HT-29 (cell line): ENCODE measurements around the genes CD28, INO80D, EEF1B2 and ADAM23.

DNA sequence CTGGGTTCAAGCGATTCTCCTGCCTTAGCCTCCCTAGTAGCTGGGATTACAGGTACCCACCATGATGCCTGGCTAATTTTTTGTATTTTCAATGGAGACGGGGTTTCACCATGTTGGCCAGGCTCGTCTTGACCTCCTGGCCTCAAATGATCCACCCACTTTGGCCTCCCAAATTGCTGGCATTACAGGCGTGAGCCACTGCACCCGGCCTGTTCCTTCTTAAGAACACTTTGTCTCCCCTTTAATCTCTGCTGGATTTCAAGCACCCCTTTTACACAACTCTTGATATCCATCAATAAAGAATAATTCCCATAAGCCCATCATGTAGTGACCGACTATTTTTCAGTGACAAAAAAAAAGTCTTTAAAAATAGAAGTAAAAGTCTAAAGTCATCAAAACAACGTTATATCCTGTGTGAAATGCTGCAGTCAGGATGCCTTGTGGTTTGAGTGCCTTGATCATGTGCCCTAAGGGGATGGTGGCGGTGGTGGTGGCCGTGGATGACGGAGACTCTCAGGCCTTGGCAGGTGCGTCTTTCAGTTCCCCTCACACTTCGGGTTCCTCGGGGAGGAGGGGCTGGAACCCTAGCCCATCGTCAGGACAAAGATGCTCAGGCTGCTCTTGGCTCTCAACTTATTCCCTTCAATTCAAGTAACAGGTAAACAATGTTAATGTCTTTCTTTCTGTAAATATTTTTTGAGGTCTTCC, at the start of gene CD28:
Gene CD28 (plus strand): TSS at position 549 of the 708 bp plus-strand sequence.
- RAMPAGE, long total RNA, result no peak

DNA sequence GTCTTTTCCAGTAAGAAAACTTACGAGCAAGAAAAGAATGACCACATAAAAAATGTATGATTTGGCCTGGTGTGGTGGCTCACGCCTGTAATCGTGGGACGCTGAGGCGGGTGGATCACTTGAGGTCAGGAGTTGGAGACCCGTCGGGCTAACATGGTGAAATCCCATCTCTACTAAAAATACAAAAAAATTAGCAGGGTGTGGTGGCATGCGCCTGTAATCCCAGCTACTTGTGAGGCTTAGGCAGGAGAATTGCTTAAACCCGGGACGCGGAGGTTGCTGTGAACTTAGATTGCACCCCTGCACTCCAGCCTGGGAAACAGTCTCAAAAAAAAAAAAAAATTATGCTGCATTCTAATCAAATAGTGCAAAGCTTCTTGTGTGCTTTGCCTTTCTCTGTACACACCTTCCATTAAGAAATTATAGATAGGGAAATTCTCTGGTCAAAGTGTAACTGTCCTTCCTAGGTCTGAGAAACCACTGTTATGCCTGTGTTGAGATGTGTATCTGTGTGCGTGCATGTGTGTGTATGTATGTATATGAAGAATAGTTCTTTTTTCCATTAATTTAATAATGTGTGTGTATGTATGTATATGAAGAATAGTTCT, 2.4 kb downstream of the CD28 start:
- RAMPAGE, long total RNA, result no peak

GRCh38 chr2:203711313-203712031, 5.0 kb downstream of the CD28 start:
- RAMPAGE, long total RNA, result no peak

DNA sequence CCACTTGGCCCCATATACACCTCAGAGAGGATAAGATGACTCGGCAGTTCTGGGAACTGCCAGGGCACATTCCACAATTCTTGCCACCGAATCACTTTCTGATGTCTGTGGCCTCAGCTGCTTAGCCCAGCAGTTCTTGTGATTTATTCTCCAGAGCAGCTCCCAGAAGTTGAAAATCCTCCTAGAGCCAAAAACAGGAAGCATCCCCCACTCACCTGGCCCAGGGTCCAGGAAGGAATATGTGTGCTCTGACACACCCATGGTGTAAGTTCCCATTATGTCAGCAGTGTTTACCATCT, 223.4 kb upstream of the PARD3B start:
- RAMPAGE, long total RNA, result no peak

GRCh38 chr2:204452261-204453172, 92.8 kb upstream of the PARD3B start:
- RAMPAGE, long total RNA, result no peak

DNA sequence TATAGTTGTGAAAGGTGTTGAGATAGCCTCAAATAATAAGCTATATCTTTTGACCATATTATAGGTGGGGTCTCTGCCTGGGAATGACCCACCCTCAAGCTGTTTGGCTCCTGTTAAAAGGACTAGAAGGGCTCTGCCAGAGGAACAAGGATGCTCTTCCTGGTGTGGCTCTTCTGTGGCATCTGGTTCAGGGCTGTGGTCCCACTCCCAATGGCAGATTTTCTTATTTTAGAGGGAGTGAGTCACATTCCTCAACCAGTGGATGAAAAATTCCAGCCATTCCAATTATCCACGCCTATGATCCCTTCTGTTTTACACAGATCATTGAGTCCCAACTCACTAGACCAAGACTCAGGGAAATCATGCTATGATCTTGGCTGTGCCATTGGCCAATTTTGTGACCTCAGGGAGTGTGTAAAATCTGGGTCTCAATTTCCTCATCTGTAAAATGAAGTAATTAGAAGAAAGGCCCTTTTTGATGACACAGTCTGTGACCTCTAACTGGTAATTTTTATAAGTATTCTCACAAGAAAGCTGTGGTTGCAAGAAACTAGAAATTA, 120.0 kb downstream of the PARD3B start:
- RAMPAGE, long total RNA, result no peak

- RAMPAGE, long total RNA, result no peak
Observed at GRCh38 chr2:204686065-204686405, 140.8 kb downstream of the PARD3B start.

- RAMPAGE, long total RNA, result no peak
Observed at GRCh38 chr2:204753789-204754220, 208.5 kb downstream of the PARD3B start.

GRCh38 chr2:204905319-204905814, 360.1 kb downstream of the PARD3B start:
- RAMPAGE, long total RNA, result no peak

DNA sequence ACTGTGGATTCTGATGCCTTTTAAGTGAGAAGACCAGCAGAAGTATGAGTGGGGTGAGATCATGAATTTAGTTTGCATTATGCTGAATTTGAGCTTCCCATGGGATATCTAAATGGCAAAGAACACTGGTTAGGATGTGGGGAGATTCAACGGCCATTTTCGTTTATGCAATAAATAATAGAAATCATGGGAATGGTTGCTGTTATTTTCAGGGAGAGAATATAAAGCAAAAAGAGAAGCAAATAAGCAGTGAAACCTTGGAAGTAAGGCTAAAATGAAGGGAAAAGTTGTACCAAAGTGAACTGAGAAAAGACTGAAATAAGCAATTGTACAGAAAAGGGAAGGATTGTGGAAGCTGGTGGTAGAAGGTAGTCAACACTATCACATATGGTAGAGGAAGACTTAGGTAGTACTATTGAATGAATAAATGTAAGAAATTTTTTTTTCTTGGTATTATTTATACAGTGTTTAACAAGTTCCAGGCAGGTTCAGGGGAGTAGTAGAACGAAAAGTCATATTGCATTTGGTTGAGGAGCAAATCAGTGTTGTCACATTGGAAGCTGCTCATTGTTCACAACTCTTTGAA, 376.8 kb downstream of the PARD3B start:
- RAMPAGE, long total RNA, result no peak

- RAMPAGE, long total RNA, result no peak
Observed at GRCh38 chr2:205714649-205715062, 32.4 kb downstream of the NRP2 start.

DNA sequence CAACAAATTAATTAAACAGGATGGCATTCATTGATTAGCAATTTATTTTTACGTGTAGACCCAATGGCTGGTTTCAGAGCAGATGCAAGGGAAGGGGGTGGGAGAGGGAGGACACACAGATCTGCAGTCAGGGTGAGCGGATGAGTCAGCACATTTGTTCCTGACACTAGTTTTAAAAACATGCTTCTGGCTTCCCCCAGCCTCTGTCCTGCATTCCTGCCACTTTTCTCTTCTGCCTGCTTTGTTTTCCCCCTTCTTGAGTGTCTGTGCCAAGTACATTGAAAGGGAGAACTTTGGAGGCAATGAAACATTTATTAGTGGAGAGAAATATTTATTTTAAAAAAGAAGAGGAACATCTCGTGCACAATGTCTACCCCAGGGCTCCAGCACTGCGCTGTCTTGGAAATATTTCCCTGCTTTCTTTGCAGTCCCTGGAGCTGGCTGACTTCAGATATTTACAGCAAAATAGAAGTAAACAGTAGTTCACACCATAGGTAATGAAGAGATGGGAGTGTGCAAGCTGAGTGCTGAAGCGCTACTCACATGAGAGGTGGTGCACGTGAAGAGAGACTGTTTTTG, 52.2 kb downstream of the NRP2 start:
- RAMPAGE, long total RNA, result no peak

- RAMPAGE, long total RNA, result no peak
Observed at GRCh38 chr2:205747685-205748443, 65.6 kb downstream of the NRP2 start.

DNA sequence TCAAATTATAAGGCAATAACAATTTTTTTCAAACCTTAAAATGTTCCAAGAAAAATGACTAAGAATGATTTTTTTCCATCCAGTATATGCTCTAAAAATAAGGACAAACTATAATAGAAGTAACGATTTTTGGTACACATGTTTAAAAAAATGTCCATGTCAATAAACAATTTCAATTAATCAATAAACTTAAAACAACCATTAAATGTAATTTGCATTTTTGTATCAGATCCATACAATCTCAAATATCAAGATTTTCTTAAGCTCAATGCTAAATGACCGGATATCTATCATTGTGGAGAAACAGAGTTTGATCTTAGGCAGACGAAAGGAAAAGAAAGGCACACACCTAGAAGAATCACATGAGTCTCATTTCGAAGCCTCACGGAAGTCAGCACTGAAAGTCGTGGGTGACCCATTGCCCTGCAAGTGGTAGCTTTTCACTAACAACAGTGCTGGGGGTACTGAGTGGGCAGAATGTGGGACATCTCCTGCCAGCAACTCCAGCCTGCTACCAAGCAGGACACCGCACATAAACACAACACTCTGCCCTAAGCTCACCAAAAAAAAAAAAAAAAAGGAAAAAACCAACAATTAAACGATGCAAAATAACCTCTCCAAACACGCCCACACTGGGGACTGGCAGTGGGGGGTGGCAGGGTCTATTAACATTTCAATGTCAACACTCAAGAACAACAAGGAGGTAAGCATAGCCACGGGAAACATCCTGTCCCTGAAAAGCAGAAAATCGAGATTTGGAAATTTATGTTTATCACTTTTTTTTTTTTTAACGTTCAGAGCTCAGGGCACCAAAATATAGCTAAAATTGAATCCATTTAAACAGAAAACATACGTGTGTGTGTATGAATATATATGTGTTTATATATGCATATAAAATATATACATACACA, 2.4 kb downstream of the INO80D start:
- RAMPAGE, long total RNA, result no peak

DNA sequence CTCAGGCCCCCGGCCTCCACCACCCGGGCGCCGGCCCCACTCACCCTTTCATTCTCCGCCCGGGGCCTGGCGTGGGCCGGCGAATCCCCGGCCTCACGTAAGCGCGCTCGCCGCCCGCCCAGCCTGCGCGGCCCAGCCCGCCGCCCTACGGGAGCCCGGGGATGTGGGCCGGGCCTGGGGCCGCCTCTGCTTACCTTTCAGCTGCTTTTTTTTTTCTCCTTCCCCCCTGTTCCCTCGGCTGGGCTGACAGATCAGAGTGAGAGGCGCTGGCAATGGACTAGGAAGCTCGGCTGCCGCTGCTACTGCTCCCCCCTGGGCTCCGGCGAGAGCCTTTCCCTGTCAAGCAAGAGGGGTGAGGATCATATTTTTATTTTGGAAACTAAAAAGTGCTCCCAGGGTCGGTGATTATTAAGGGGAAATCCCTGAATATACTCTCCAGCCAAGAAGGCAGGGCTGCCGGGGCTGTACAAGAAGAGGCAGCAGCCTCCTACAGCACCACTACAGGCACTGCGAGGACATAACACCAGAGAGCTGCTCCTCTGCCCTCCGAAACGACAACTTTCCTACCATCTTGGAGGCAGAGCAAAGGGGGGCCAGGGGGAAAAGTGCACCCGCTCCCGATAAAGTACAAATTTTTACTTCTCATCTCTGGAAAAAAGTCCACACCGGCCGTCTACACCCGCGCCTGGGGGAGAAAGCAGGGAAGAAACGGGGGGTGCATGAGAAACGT, at the start of gene INO80D:
Gene INO80D (minus strand): TSS at position 468 of the 730 bp plus-strand sequence.
- RAMPAGE, long total RNA, result no peak

DNA sequence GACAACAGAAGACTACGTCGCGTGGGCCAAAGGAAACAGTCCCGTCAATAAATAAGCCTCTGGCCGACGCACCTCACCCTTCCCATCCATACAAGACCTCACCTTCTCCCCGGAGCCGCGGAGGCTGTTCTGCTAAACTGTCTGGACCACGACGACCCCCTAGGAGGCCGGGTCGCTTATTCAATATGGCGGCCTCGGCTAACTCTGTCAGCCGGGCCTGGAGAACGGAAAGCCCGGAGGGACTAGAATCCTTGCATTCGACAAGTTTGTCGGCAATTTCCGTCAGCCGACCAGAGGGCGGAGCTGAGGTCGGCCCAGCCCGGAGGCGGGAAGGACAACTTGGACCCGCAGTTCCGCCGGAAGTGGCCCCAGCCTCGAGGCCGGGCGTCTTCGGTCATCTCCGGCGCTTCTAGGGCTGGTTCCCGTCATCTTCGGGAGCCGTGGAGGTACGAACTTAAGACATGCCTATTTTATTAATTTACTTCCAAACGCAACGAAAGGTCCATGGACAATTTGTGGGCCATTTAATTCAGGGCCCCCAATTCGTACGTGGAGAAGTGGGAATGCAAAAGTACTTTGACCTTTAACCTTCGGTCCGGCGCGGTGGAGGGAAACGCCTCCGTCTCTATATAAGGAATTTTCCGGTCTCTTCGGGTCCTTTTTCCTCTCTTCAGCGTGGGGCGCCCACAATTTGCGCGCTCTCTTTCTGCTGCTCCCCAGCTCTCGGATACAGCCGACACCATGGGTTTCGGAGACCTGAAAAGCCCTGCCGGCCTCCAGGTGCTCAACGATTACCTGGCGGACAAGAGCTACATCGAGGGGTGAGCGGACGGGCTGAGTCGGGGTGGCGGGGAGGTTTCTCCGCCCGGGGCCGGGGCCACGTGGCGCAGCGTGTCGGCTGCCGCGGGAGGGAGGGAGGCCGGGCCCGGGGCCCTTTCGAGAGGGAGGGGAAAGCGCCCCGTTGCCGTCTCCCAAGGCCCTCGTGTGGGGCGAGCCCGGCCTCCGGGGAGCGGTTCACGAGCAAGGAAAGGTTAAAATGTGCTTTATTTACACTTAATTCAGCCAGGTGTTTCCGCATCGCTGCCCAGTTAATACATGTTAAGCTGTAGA, at the start of gene EEF1B2:
Gene EEF1B2 (plus strand): TSS at position 657 of the 1,110 bp plus-strand sequence.
- RAMPAGE, long total RNA, result start-site peak on the plus strand centred at position 397 of the sequence, 64 bp wide, 800 and 750 reads in 2 replicates; start-site peak on the plus strand centred at position 677 of the sequence, 50 bp wide, 420 and 627 reads in 2 replicates

DNA sequence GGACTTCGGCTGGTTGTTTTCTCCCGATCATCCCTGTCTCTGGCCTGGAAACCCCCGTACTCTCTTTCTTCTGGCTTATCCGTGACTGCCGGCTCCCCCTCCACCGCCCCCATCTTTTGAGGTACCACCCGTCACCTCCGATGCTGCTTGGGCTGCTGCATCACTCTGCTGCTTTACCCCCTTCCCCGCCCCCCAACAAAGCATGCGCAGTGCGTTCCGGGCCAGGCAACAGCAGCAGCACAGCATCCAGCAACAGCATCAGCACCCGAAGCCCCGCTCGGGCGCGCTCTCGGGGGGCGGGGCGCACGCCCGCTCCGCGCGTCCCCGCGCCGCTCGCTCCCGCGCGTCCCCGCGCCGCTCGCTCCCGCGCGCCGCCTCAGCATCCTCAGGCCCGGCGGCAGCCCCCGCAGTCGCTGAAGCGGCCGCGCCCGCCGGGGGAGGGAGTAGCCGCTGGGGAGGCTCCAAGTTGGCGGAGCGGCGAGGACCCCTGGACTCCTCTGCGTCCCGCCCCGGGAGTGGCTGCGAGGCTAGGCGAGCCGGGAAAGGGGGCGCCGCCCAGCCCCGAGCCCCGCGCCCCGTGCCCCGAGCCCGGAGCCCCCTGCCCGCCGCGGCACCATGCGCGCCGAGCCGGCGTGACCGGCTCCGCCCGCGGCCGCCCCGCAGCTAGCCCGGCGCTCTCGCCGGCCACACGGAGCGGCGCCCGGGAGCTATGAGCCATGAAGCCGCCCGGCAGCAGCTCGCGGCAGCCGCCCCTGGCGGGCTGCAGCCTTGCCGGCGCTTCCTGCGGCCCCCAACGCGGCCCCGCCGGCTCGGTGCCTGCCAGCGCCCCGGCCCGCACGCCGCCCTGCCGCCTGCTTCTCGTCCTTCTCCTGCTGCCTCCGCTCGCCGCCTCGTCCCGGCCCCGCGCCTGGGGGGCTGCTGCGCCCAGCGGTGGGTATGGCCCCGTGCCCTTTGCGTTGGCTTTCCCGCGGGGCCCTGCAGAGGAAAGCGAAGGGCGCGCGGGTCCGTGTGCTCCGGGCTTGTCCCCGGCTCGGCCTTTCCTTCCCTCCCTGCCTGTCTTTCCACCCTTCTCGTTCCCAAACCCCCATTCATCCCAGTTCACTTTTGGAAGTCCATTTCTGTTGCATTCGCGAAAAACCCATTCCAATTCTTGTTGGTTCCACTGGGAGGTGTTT, at the start of gene ADAM23:
Gene ADAM23 (plus strand): TSS at position 382 of the 1,175 bp plus-strand sequence.
- RAMPAGE, long total RNA, result no peak

DNA sequence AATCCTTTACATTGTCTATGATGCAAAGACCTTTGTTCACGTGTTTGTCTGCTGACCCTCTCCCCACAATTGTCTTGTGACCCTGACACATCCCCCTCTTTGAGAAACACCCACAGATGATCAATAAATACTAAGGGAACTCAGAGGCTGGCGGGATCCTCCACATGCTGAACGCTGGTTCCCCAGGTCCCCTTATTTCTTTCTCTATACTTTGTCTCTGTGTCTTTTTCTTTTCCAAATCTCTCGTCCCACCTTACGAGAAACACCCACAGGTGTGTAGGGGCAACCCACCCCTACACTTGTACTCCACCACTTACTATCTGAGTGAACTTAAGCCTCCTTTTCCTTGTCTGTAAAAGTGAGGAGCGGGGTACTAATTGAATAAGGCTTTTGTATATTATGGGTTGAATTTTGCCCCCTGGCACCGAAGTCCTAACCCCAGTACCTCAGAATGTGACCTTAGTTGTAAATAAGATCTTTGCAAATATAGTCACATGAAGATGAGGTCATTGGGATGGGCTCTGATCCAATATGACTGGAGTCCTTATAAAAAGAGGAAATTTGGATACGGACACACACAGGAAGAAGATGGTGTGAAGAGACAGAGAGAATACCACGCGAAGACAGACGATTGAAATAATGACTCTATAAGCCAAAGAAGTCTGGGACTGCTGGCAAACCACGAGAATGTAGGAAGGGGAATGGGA, 98.3 kb downstream of the CPO start:
- RAMPAGE, long total RNA, result no peak

- RAMPAGE, long total RNA, result no peak
Observed at GRCh38 chr2:207131581-207132091, 34.1 kb downstream of the KLF7 start.

DNA sequence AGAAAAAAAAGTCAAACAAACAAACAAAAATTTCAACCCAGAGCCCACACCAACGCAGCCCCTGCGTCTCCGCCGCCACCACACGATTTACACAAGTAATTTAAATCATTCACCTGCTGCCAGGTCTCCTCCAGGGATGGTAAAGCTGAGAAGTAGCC, 515 bp downstream of the KLF7 start:
- RAMPAGE, long total RNA, result no peak